Epithelial cell of prostate (primary cell): ENCODE results near the gene HMGXB4.

DNA sequence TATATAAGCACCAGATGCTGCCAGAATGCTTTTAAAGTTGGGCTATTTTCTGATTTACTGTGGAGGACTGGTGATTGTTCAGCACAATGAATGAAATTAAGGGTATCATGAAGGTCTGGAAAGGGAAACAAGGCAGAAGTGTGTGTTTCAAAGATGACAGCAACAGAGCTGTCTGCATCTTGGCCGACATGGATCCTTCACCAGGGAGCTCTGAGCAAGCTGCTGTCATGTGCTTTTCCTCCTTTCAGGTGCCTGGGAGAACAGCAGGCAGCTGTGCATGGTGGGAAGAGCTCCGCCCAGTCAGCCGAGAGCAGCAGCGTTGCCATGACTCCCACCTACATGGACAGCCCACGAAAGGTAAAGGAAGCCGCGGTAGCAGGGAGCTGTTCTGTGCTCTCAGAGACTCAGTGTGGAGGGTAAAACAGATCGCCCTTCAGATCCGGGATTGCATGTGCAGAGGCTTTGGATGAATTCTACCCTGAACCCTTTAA, 87.1 kb upstream of the YWHAH start:
- RRBS, result no CpG with 5 or more reads among the region's 9 CpGs

DNA sequence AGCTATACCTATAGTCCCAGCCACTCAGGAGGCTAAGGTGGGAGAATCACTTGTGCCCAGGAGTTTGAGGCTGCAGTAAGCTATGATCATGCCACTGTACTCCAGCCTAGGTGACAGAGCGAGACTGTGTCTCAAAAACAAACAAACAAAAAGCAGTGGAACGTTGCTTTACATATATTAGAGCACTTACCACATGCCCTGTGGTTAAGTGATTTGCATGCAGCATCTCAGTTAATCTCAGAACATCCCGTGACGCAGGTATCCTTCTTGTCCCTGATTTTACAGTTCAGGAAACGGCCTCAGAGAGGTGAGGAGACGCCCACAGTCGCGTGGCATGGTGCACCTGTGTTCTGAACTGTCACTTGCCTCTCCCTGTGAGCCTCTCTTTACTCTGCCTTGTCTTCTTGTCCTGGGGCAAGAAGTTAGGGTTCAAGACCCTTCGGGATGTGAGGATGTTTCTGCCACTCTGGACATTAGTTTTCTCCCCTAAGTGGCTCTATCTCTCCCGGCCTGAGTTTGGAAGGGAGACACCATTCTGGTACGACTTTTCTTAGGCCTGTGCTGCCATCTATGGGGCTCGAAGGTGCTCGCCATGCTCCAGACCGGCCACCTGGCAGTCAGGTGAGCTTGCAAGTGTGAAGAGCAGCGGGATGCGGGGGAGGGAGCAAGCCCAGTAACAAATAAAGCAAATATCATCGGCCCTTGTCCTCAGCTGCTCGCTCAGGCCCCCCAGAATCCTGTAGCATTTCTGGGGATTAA, 25.5 kb downstream of the YWHAH start:
- RRBS, result 0% methylated on average over 4 of the region's 18 CpGs

GRCh38 chr22:32039302-32039637, 3.8 kb upstream of the SLC5A1 start:
- RRBS, result no CpG with 5 or more reads among the region's 16 CpGs

- RRBS, result no CpG with 5 or more reads among the region's 3 CpGs
Observed at GRCh38 chr22:32052263-32052797, 9.3 kb downstream of the SLC5A1 start.

- RRBS, result no CpG with 5 or more reads among the region's 4 CpGs
Observed at GRCh38 chr22:32059022-32059438, 16.0 kb downstream of the SLC5A1 start.

DNA sequence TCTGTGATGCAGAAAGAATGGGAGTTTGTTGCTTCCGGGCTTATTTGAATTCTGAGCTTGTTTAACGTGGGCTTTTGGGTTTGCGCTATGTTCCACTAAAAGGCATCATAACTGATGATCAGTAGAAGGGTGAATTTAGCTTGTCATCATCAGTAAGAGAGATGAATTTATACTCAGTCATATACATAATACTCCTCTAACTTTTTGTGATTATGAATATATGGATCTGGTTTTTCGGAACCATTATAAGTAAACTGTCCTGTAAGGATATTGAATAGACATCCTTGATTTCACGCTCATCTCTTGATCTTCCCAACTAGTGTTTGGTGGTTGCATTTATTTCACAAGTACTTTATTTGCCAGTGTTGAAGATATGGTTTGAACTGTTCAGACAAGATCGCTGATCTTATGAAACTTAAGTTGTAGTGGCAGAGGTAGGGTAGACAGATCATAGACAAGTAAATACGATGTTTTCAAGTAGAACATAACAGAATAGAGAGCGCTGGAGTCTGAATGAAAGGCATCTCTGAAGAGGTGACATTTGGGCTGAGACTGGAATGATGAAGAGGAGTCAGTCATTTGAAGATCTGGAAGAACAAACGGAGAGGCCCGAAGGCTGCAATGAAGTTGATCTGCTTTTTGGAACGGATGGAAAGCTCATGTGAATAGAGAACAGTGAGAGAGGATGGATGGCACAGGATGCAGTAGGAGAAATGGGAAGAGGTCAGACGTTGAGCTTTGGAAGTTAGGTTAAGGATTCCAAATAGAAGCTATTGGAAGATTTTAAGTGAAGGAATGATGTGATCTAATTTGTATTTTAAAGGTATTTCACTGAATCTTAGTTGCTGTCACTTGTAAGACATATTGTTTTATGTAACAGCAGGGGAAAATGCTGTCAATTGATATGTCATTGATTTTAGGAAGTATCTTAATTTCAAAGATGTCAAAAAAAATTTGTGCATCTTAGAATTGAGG, 3.1 kb downstream of the FBXO7 start:
- RRBS, result no CpG with 5 or more reads among the region's 12 CpGs

DNA sequence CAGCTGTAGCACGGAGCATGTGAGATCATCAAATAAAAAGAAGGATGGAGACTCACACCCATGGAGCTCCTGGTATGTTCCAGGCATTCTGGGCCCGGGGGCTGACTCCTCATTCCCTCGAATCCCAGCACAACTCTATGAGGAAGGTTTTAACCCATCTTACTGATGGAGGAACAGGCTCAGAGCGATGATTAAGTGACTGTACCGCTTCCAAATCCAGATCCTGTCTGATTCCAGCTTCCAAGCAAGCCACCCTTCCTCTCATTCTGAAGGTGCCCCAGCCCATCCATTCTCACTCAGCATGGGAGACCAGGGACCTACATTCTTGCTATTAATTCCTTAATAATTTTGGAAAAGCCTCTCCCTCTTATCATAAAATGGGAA, 60.3 kb downstream of the FBXO7 start:
- RRBS, result no CpG with 5 or more reads among the region's 5 CpGs

GRCh38 chr22:32622416-32623075, 147.9 kb downstream of the FBXO7 start:
- RRBS, result no CpG with 5 or more reads among the region's 6 CpGs

- RRBS, result no CpG with 5 or more reads among the region's 4 CpGs
Observed at GRCh38 chr22:32845510-32846091, 44.1 kb downstream of the TIMP3 start.

- RRBS, result no CpG with 5 or more reads among the region's 21 CpGs
Observed at GRCh38 chr22:32854096-32855047, 52.9 kb downstream of the TIMP3 start.

DNA sequence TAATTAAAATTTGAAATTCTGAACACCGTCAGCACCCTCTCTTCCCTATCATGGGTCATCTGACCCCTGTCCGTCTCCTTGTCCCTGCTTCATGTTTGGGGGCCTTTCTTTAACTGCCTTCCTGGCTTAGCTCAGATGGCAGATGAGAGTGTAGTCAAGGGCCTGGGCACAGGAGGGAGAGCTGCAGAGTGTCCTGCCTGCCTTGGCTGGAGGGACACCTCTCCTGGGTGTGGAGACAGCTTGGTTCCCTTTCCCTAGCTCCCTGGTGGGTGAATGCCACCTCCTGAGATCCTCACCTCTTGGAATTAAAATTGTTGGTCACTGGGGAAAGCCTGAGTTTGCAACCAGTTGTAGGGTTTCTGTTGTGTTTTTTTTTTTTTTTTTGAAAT, 59.0 kb downstream of the TIMP3 start:
- RRBS, result no CpG with 5 or more reads among the region's 2 CpGs

DNA sequence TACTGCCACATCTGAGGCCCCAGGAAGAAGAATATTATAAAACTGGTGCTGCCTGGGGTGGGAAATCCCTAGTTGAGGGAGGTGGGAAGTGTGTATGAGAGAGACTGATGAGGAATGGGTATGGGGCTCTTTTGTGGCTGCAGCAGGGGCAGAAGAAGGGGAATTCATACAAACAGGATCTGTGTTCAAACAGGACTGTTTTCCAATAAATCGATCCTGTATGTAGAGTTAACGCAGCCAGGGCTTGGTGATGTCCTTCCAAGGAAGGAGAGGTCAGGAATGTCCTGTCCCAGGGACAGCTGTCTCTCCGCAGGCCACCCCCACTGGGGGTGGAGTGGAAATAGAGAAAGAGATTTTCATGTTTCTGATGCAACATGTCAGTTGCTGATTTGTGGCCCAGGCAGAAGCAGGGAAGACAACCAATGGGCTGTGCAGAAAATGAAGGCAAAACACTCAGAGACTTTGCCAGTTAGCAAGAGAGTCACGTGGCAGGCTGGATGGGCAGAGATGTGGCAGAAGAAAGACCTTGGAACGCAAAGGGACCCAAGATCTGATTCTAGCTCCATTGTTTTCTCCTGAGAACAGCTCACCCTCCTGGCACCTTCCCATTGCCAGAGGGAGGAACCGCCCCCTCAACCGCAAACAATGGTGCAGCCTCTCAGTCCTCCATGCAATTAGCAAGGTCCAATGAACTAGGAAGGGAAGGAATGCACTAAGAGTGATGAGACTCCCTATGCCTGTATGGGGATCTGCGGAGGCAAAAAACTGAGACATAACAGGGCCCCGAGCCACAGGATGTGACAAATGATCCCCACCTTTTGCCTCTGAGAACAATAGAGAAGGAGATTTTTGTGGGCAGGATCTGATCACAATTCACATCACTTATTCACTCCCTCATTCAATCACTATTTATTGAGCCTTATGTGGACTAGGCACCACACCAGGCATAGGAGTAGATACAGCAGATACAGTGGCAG, 71.0 kb downstream of the SYN3 start:
- RRBS, result no CpG with 5 or more reads among the region's 9 CpGs

DNA sequence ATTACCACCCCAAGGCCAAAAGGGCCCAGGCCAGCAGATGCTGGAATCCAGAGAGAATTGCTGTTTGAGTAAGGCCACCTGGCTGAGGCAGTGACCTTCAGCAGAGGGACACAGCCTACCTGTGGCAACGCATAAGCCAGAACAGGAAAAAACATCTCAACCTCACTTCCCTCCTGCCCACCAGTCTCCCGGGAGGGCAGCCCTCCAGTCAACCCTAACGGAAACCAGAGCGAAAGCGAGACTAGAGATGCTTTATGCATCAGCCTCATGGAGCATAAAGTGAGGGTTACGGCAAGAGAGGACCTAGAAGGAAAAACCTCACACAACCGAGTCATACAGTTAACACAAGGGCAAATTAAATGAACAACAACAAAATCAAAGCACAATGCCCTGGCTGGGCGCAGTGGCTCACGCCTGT, 352.2 kb downstream of the LARGE1 start:
- RRBS, result no CpG with 5 or more reads among the region's 9 CpGs

- RRBS, result no CpG with 5 or more reads among the region's 4 CpGs
Observed at GRCh38 chr22:33614264-33614706, 306.0 kb downstream of the LARGE1 start.

- RRBS, result no CpG with 5 or more reads among the region's 3 CpGs
Observed at GRCh38 chr22:33659009-33659171, 261.4 kb downstream of the LARGE1 start.

GRCh38 chr22:33896848-33897348, 23.4 kb downstream of the LARGE1 start:
- RRBS, result no CpG with 5 or more reads among the region's 5 CpGs

DNA sequence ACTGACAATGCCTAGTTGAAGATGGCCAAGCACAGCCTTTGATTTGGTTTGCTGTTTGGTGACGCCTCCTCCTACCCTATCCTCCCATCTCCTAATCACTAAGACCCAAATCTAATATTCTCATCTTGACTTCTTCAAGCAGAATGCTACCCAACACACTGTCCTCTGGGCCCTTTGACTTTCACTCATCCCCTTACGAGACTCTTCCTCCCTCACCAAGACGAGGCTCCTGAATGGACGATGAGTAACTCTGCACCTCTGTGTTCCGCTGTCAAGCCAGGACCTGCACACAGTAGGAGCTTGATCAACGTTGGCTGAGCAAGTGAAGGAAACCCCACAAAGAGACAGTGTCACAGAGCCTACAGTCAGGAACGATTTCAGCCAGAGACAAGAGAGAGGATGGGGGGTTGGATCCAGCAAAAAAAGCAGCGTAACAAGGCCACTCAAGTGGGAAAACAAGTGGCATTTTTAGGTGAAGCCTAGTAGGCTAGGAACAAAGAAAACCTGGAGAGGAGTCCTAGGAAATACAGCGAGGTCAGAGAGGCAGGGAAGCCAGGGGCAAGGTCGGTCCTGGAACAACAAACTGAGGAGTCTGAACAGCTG, 9.8 kb downstream of the LARGE1 start:
- RRBS, result no CpG with 5 or more reads among the region's 10 CpGs

DNA sequence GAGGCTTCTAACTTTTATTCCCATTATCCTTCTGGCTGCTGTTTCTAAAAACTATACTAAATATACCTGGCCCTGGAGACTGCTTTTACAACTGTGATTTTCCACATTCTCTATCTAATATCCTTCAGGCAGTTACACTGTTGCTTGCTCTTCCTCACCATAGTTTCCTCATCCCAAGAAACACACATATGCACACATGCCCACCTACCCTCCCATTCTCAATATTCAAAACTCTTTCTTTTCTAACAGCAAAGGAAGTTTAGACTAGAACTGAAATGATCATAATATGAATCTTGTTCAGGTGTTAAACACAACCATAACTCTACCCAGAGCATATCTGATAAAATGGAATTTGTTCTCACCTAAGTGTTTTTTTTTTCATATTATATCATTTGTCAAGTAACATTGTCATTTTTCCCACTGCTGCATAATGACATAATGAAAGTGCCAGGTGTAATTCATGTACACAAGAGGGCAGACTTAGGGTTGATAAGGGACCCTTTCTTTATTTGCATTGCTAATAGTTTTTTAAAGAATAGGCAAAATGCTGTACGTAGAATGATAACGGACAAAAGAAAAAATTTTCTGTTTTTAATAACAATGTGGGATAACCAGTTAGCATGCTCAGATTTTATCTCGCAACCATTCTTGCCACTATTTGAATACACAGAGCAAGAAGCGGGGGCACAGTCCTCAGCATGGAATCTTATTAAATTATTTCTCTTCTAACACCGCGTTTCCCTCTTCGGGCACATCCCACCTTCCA, 5.0 kb downstream of the LARGE1 start:
- RRBS, result no CpG with 5 or more reads among the region's 7 CpGs

DNA sequence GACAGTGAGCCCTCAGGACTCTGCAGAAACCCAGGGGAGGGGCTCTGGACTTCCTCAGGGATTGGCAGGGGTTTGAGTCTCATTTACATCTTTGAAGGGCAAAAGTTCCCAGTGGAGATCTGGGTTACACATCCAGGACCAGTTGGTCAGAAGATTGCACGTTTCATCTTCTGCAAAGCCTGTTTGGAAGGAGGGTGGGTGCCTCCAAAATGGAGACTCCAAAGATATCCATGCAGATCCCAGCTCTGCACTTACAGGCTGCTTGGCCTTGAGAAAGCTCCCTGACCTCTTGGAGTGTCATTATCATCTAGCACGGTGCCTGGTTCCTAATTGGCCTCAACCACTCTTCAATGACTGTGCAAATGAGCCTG, 134.0 kb upstream of the ISX start:
- RRBS, result no CpG with 5 or more reads among the region's 2 CpGs

DNA sequence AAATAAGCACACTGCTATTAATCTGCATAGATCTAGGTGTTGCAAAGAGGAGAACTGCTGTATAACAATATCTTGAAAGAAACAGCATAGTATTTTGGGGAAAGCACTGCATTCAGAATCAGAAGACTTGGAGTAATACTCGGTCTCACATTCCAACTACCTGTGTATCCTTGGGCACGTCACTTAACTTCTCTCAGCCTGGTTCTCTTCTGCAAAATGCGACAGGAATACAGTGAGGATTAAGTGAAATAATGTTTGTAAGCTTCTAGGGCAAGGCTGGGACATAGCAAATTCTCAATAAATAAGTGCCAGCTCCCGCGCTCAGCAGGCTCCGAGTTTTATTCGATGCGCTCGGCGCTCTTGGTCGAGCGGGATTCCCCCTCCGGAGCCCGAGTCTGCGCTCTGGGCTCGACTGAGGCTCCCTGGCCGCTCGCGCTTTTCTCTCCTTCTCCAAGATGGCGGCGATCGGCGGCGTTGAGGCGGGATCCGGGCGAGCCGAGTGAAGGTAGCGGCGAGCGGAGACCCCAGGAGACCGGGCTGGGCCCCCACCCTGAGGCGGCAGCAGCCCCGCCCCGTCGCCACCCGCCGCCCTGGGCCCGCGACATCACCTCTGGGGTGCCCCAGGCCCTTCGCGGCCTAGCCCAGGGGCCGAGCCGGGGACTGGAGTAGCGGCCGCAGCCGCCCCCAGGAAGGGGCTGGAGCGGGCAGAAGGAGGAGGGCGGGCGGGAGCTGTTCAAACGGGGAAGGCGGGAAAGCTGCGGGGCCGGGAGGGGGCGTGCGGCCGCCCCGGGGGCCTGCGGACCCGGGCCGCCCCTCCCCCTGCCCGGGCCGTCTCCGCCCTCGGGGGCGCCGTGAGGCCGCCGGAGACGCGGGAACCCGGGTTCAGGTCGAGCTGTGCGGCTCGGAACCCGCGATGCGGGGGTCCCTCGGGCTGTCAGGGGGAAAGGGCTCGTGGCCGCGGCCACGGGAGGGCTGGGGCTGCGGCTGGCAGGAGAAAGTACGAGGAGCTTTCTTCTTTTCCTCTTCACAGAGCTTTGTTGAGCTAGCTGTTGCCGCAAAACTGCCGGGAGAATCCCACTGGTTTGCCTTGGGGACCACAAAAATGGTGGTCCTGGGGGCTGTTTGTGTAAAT, at the start of gene HMGXB4:
TSS of gene HMGXB4 (plus strand) at position 441 of the 1,132 bp plus-strand sequence.
- RRBS, result 1% methylated on average over 30 of the region's 87 CpGs